ENCODE results near the genes TMEM179B, SLC22A6 and ATL3.

GRCh38 chr11:62712929-62713609, 5.6 kb downstream of the GNG3 start:
- RRBS, result no CpG with 5 or more reads among the region's 4 CpGs

GRCh38 chr11:62727827-62728000, 457 bp upstream of the HNRNPUL2 start:
- RRBS, result 0% methylated on average over 5 of the region's 10 CpGs

GRCh38 chr11:62787083-62787978, at the start of gene TMEM179B:
Gene TMEM179B, plus strand, starts transcription at chr11:62787402.
- RRBS, result 1% methylated on average over 34 of the region's 83 CpGs

GRCh38 chr11:62830639-62831938, 762 bp downstream of the STX5 start:
- RRBS, result 2% methylated on average over 9 of the region's 64 CpGs

- RRBS, result 4% methylated on average over 9 of the region's 49 CpGs
Observed at GRCh38 chr11:62855963-62856806, 16.8 kb upstream of the WDR74 start.

DNA sequence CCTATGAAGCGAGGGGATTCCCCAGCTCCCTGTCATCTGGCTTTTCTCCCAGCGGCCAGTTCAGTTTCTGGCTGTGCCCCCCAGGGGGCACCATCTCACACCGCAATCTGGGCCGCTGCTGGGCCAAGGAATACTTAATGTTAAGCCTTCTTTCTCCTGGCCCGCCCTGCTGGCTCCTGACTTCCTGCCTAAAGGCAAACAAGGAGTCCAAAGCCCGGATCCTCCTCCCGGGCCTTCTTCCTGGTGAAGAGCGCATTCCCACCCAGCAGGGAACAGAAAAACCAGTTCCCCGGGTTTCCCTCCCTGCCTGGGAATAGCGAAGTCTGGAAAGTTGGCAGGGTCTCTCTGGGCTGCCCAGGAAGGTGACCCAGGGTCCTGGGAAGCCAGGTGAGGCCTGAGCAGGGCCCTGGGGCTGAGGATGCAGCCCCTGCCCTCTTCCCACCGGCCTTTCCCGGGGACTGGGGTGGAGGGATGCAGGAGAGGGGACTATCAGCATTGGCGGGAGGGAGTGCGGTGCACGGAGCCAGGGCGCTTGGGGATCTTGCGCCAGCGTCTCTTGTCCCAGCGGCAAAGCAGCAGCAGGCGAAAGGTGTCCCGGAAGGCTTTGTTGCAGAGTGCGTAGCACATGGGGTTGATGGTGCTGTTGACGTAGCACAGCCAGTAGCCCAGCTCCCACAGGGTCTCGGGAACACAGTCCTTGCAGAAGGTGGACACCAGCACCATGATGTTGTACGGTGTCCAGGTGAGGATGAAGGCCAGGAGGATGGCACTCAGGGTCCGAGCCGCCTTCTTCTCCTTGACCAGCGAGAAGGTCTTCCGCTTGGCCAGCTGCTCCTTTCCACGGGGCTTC, 11.7 kb downstream of the CHRM1 start:
- RRBS, result 14% methylated on average over 3 of the region's 30 CpGs

DNA sequence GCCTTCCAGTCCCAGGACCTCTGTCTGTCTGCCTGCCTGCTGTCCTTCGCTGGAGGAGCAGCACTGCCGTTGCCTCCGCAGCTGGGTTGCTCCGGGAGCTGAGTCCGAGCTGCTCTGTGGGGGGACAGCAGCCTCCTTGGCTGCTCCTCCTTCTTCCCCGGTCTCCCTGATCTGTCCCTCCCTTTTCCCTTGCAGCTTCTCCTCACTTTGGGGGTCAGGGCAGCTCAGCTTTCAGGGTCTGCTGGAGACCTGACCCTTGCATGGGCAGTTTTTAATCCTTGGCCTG, at the start of gene SLC22A6:
TSS of gene SLC22A6 (minus strand) at position 243 of the 286 bp plus-strand sequence.
- RRBS, result 60% methylated on average over 3 of the region's 6 CpGs

- RRBS, result no CpG with 5 or more reads among the region's 1 CpG
Observed at GRCh38 chr11:63289455-63289852, 249 bp upstream of the SLC22A10 start.

DNA sequence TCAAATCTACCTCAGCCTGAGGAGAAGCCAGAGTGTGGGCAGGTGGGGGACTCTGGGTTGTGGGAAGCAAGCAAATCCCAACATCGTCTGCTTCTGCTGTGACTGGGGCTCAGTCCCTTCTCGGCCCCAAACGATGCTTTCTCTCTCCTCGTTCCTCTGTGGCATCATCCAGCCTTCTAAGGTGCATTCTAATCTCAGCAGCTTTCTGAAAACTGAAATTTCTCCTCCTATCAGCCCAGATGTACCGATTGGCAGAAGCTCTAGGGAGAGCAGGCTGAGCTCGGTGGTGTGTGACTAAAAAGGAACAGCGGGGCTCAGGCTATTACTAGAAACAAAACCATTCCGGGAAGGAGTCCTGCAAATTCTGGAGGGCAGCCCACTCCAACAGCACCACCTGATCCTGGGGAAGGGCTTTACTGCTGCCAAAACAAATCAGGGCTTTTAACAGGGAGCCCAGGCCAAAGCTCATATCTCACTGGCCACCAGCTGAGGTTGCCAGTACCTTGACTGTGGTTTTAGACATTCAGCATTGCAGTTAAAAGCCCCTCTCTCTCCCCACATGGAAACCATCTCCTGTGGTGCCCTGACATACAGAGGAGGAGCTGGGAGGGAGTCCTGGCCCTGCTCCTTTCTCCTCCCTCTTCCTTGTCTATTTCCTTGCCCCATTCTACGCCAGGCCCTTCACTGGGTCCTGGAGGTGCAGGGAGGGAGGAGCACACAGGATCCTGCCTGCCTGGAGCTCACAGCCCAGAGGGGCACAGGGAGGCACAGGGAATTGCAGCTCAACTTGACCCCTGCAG, 740 bp downstream of the PLAAT4 start:
- RRBS, result no CpG with 5 or more reads among the region's 9 CpGs

DNA sequence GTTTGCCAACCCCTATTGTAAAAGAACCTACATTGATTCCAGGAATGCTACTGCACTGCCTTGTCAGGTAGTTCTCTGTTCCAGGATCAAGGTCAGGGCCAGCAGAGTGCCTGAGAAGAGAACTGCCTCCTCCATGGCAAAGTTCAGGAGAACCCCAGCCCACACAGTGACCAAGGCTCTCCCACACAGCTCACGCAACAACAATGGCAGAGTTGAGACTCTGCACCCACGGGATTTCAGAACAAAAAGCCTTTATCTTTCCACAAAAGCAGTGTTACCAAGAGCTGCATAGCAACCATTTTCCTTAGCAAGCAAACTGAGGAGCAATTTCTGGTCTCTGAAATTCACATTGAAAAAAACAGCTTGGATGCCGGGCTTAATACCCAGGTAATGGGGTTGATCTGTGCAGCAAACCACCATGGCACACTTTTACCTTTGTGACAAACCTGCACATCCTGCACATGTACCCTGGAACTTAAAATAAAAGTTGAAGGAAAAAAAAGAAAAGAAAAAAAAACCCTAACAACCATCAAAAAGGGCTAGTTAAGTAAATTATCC, 11.0 kb downstream of the PLAAT3 start:
- RRBS, result no CpG with 5 or more reads among the region's 3 CpGs

DNA sequence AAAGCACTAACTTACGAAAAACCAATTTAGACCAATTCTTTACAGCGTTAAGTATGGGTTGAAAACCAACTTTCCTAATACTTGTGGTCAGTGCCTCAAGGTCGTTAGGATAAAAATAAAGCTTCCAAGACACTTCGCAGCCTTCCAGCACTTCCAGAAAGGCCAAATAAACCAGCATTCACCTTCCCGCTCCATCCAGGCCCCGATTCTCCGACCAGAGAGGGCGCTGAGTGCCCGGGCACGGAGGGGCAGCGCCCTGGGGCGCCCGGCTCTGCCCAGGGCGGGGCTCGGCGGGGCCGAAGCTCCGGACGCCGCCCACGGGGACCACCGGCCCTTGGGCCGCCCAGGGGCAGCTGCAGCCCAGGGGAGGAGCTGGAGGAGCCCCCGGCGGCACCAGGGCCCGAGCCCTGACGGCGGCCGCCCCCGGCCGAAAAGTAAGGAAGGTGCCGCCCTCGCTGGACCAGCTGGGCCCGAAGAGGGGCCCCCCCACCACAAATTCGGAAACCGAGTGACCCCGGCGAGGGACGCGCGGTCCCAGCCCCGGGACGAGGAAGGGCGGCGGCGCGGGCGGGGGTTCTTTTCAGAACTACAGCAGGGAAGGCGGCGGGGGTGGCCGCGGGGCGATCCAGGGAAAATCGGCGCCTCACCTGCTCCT, 406 bp downstream of the ATL3 start:
- RRBS, result 2% methylated on average over 21 of the region's 55 CpGs

GRCh38 chr11:63671298-63672050, at the start of gene ATL3:
Gene ATL3, minus strand, starts transcription at chr11:63671376.
- RRBS, result 2% methylated on average over 7 of the region's 64 CpGs

- RRBS, result 2% methylated on average over 8 of the region's 23 CpGs
Observed at GRCh38 chr11:63767320-63767968, 1.1 kb downstream of the ZFTA start.

DNA sequence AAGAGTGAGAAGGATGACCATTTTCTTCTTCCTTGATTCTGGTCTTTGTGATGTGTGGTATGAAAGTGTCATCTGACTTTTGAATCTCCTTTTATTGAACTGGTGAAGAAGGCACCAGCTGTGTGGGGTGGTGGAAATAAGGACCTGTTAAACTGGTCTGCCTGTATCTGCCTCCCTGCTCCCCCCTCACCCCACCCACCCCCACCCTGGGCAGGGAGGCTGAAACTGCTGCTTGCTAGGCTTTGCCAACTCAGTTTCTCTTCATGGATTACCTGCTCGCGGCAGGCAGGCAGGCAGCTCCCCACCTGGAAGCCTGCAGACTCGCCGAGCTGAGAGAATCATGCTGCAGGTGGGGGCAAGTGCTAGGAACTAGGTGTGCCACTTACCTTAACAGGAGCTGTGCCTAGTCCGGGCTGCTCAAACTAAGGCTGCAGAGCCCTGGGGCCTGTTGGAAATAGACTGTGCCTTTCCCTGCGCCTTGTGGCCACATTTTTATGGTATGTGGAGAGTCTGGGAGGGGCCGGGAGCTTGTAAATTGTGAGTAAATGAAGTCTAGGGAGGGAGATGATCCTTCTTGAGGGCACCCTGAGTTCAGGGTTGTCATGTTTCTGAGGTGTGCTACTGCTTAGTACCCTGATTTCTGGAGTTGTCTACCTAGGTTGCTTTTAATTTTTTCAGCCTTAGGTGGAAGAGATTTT, 30.3 kb downstream of the MARK2 start:
- RRBS, result 49% methylated on average over 2 of the region's 7 CpGs

GRCh38 chr11:63872022-63872874, 33.3 kb downstream of the MARK2 start:
- RRBS, result 2% methylated on average over 2 of the region's 11 CpGs

DNA sequence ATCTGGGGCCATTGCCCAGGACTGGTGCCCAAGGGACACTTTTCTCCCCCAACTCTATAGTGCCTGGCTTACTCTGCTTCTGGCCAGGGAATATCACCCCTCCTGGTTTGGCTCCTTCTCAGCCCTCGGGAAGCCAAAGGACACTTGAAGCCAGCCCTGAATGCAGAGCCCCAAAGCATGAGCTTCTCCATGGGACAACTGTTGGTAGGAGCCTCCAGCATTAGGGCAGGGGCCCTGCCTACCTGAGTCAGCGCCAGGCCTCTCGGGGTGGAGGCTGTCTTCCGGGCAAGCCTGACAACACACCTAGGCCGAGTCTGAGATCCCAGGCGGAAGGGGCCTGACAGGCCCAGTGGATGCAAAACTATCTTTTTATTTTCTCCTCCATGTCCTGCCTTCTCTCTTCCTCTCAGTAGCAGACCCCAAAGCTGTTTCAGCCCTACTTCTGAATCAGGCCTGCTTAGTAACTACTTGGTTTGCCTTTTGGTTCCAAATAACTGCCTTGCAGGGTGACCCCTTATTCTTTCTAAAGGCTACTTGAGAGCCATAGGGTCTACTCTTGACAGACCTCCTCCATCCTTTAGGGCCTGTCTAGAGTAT, 27.6 kb downstream of the RCOR2 start:
- RRBS, result no CpG with 5 or more reads among the region's 6 CpGs

- RRBS, result no CpG with 5 or more reads among the region's 19 CpGs
Observed at GRCh38 chr11:63904538-63905492, 12.1 kb downstream of the RCOR2 start.

- RRBS, result 3% methylated on average over 21 of the region's 50 CpGs
Observed at GRCh38 chr11:63917701-63918559, 966 bp upstream of the RCOR2 start.

DNA sequence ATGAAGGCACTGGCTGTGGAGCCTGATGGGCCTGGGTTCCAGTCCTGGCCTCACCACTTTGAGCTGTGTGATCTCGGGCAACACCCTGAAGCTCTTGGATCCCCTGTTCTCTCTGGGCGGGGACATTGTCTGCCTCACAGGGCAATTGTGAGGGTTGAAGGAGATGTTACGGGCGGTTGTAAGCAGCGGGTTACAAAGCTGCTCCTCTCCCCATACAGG, 4.8 kb downstream of the OTUB1 start:
- RRBS, result no CpG with 5 or more reads among the region's 5 CpGs

All from AG08470 (cell line).